Bronchial epithelial cell (primary cell): ENCODE measurements around a stretch of chr12.

DNA sequence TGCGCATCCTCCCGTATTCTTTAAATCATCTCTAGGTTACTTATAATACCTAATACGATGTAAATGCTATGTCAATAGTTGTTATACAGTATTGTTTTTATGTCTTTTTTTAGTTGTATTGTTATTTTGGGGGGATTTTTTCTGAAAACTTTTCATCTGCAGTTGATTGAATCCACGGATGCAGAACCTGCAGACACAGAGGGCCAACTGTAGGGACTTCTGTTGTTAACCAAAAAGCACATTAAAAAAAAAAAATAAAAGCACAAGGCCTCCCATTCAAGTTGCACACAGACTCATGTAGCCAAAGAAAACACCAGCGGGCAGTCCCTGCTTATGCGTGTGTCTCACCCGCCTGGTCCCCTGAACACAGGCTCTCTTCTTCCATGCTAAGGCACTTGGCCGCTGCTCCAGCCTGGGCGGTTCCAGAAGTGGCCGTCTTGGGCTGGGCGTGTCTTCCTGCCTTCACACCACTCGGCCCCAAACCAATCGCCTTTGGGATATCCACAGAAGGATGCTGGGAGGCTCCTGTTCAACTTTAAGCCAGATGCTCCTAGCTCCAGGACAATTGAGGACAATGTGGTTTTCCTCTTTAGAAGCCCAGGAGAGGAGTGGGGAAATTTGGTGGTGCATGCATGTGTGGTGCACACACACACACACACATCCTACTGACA, 2.3 kb downstream of the SCARB1 start:
- RRBS, 2 experiments = no CpG with 5 or more reads among the region's 13 CpGs

DNA sequence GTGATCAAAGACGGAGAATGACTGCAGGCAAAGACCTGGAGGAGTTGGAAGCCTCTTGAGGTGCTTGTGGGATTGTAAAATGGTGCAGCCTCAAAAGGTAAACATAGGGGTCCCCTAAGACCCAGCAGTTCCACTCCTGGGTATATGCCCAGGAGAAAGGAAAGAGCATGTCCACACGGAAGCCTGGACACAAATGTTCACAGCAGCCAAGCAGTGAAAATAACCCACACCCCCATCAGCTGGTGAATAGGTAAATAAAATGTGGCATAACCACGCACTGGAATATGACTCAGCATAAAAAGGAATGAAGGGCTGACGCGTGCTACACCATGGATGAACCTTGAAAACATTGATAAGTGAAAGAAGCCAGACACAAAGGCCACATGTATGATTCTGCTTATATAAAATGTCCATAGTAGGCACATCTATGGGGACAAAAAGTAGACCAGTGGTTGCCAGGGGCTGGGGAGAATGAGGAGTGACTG, 3.7 kb upstream of the SCARB1 start:
- RRBS, 2 experiments = no CpG with 5 or more reads among the region's 5 CpGs

DNA sequence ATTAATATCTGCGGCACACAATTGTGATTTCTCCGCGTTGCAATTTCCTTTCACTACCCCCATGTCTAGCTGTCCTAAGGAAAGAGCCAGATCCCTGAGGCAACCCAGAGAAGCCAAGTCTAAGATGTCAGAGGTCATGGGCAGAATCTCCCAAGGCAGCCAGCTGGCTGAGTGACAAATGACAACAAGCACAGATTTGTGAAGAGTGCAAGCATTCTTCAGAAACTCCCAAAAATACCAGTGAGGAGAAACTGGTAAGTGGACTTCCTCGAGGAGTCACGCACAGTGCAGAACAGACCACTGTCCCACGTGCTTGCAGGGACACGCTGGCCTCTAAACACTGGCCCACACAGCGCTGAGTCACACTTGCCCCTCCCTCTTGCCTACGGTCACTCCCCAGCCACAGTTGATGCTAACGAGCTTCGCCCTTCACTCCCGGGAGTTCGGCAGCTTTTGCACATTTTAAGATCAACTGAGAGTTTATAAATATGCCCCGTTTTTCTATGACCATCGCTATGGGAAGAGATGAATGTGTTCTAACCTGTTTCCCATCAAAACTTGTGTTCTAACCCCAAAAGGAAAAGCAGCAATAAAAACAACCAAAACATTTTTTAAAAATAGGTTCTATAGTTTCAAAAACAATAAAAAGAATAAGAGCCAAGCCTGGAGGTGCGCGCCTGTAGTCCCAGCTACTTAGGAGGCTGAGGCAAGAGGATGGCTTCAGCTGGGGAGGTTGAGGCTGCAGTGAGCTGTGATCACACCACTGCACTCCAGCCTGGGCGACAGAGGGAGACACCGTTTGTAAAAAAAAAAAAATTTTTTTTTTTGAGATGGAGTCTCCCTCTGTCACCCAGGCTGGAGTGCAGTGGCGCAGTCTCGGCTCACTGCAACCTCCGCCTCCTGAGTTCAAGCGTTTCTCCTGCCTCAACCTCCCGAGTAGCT, 9.6 kb downstream of the UBC start:
- RRBS, 2 experiments = no CpG with 5 or more reads among the region's 24 CpGs

GRCh38 chr12:124909964-124910459, 4.4 kb downstream of the UBC start:
- RRBS, 2 experiments = no CpG with 5 or more reads among the region's 6 CpGs

- RRBS, 2 experiments = under 1 to 3% methylated on average over 11 of the region's 52 CpGs
Observed at GRCh38 chr12:124914723-124915179, 301 bp upstream of the UBC start.

- RRBS, 2 experiments = no CpG with 5 or more reads among the region's 10 CpGs
Observed at GRCh38 chr12:125124606-125125150, 59.4 kb downstream of the AACS start.

- RRBS, 2 experiments = no CpG with 5 or more reads among the region's 3 CpGs
Observed at GRCh38 chr12:125689531-125689730, 503.2 kb downstream of the TMEM132B start.

- RRBS, 2 experiments = no CpG with 5 or more reads among the region's 6 CpGs
Observed at GRCh38 chr12:126165889-126166543, 979.8 kb downstream of the TMEM132B start.

DNA sequence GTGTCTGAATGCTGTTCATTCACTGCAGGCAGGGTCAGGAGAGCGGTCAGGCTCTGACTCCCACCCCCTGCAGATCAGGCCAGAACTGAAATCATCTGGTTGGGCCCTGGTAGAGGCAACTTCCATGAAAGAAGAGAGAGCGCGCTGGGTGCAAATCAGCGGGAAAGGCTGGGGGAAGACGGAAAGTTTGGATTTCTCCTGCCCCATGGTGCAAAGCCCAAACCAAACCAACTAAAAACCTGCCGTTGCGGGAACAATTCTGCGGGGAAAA, 1539.5 kb downstream of the TMEM132B start:
- RRBS, 2 experiments = no CpG with 5 or more reads among the region's 8 CpGs

DNA sequence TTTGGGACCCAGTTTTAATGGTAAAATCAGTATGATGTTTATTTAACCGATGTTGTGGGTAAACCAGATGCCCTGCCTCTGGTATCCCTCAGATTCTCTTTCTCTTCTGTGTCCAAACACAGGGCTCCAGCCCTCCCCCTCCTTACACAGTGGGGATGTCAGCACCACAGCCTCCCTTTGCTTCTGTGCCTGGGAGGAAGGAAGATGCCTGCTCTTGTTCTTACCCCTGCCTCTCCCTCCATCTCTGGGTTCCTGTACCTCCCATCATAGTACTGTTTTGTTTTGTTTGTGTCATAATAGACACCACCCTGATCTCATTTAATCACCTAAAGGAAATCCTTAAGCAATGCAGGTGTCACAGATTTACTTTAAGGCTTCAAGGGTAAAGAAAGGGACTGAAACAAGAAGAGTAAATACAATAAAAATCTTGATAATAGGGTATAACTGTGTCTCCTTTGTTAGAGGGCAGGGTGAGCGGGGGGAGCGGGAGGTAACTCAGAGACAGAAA, 1204.9 kb upstream of the TMEM132C start:
- RRBS, 2 experiments = no CpG with 5 or more reads among the region's 3 CpGs

GRCh38 chr12:127157288-127158704, 1109.2 kb upstream of the TMEM132C start:
- RRBS, 2 experiments = no CpG with 5 or more reads among the region's 10 CpGs

GRCh38 chr12:128486889-128487283, 219.9 kb downstream of the TMEM132C start:
- RRBS, 2 experiments = 86% methylated on average over 2 of the region's 6 CpGs; no CpG with 5 or more reads in 1 of the 2 experiments

GRCh38 chr12:128791787-128792431, 31.8 kb downstream of the SLC15A4 start:
- RRBS, 2 experiments = no CpG with 5 or more reads among the region's 13 CpGs

DNA sequence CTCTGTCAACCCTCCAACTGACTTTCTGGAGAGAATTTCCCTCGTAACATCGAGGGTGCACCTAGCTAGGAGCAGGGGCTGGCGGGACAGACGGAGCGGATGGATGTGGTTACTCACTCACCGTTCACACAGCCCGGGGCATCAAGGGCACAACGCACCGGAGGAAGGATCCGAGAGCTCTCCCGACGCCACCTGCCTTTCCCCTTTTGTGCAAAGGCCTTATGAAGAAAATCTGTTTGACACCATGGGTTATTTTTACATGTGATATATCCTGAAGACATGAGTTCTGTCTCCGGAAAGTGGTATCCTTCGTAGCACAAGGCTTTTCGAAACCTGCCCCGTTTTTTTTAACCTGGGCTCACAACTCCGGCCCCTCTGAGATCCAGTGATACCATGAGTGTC, 31.3 kb downstream of the SLC15A4 start:
- RRBS, 2 experiments = 98% methylated on average over 5 of the region's 17 CpGs

DNA sequence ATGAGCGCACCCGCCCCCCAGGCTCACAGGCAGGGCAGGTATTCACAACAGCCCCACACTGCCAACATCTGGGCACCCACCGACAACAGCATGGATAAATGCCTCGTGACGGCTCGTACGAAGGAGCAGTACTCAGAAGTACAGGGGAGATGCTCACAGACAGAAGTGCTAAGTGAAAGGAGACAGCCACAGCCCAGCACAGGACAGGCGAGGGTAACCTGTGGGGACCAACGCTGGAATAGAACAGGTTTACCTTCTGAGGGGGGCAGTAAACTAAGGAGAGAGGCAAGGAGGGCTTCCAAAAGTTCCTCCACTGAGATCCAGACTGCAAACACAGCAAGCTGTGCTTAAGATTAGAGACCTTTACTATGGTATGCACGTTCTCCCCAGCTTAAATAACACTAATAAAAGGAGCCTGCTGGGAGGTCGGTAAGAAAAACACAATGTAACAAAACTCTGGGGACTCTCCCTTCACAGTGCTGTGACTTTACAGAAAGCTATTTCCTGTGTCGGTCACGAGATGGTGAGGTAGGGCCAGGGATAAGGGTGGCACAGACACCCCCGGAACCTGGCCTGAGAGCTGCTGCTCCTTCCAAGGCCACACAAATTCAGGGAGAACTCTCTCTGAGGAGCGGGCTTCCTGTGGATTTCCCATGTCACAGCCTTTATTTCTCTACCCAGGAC, 26.5 kb downstream of the SLC15A4 start:
- RRBS, 2 experiments = no CpG with 5 or more reads among the region's 15 CpGs

- RRBS, 2 experiments = no CpG with 5 or more reads among the region's 15 CpGs
Observed at GRCh38 chr12:128810019-128811233, 13.3 kb downstream of the SLC15A4 start.

- RRBS, 2 experiments = no CpG with 5 or more reads among the region's 11 CpGs
Observed at GRCh38 chr12:128813761-128814332, 9.9 kb downstream of the SLC15A4 start.

DNA sequence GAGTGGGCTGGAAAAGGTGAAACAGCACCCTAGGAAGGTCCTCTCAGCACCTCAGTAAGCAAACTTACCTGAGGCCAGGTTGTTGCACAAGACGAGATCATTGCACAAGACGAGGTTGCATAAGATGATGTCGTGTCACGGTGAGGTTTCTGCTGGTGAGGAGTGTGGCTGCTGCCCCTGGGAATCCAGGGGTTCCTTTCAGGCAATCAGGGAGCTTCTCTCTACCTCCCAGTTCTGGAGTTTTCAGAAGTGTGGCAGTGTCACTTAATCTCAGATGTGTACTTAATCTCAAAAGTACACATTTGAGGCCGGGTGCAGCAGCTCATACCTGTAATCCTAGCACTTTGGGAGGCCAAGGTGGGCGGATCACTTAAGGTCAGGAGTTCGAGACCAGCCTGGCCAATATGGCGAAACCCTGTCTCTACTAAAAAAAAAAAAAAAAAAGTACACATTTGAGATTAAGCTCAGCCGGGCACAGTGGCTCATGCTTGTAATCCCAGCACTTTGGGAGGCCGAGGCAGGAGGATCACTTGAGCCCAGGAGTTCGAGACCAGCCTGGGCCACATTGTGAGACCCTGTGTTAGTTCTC, 85.8 kb downstream of the GLT1D1 start:
- RRBS, 2 experiments = no CpG with 5 or more reads among the region's 11 CpGs

GRCh38 chr12:130875707-130876996, 4.3 kb downstream of the RAN start:
- RRBS, 2 experiments = no CpG with 5 or more reads among the region's 16 CpGs

DNA sequence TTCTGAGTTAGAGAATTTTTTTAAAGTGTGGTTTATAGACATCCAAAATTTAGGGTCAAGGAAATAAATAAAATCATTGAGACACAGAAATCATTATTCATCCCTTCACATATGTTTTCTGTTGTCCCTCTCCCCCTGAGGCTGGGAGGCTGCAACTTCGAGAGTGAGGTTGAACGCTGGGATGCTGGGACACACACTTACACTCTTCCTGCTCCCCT, 21.5 kb upstream of the ADGRD1 start:
- RRBS, 2 experiments = no CpG with 5 or more reads among the region's 2 CpGs